Subcutaneous adipose tissue (tissue), 3 donors: ENCODE results near the genes SPAG4 and MYL9.

DNA sequence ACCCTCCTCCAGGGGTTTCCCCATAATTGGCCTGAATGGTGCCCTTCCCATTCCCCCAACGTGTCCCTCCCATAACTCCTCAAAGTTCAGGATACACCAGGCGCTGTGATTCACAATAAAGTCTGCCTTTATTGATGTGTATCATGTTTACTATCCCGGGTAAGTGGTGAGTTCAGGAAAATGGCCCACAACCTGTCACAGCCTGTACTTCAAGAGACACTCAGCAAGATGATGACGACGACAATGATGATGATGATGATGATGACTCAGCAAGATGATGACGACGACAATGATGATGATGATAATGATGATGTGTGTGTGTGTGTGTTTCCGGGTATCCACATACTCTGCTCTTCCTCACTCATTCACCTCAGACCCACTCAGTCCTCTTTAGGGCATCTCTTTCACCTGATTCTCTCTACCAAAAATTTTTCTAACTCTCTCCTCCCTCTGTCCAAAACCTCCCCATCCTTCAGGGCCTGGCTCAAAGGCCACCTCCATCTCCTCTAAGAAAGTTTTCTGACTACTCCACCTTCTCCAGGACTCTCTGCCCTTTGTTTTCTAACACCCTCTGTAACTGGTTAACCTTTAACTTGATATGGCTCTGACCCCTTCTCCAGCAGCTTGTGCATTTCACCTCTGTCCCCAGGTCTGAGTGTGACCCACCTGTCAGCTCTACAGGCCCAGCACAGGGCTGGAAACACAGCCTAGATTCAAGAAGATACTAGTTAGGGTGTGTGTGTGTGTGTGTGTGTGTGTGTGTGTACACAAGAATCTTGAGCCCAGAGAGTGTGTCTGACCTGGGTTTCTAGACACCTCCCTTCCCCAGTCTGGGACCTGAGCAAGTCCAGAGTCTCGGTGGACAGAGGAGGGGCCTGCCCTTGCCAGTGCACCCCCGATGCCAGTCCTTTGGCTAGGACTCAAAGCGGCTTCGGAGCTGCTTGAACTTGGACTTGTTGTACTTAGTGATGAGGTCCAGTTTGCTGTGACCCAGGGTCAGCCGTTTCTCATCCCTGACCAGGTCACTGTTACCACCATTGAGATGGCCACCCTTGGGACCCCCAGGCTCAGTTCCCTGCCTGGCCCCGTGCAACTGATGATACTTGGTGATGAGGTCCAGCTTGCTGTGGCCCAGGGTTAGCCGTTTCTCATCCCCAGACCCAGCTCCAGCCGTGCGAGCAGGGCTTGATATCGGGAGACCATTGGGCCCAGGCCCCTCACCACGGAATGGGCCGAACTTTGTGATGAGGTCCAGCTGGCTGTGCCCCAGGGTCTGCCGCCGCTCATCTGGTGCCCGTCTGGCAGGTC lies 1.5 kb upstream of the EIF6 start:
- PRO-cap = no peak
- RAMPAGE, long total RNA, 3 experiments = no peak in any of the 3 experiments

- PRO-cap = no peak
- RAMPAGE, long total RNA, 3 experiments = no peak in any of the 3 experiments
Observed at GRCh38 chr20:35497688-35498413, 31.6 kb downstream of the C20orf173 start.

GRCh38 chr20:35555937-35556526 lies 14.2 kb downstream of the ERGIC3 start:
- PRO-cap = no peak
- RAMPAGE, long total RNA, 3 experiments = no peak in any of the 3 experiments

GRCh38 chr20:35615472-35616348 lies at the start of gene SPAG4:
Gene SPAG4 (plus strand): TSS chr20:35615829.
- PRO-cap = unidirectional peak, plus-strand start at chr20:35615840; unidirectional peak, plus-strand start at chr20:35615979; unidirectional peak, minus-strand start at chr20:35616200; bidirectional peak, plus-strand start at chr20:35616575, minus-strand start at chr20:35616269
- RAMPAGE, long total RNA, 3 experiments = no peak in any of the 3 experiments

DNA sequence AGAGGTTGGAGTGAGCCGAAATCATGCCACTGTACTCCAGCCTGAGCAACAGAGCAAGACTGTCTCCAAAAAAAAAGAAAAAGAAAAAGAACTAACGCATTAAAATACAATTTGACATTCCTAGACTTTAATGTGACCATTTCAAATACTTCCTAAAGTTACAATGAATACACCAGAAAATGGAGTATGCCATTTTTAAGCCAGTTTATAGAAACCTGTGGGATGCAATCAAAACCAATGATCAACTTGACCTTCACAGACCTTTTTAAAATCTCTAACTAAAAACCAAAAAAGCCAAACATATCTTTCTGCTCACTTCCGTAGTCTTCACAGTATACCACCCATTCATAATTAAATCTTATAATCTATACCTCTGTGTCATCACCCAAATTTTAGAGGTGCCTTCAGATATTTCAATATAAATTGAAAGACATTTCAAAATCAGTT lies 8.5 kb downstream of the RBM39 start:
- PRO-cap = no peak
- RAMPAGE, long total RNA, 3 experiments = no peak in any of the 3 experiments

DNA sequence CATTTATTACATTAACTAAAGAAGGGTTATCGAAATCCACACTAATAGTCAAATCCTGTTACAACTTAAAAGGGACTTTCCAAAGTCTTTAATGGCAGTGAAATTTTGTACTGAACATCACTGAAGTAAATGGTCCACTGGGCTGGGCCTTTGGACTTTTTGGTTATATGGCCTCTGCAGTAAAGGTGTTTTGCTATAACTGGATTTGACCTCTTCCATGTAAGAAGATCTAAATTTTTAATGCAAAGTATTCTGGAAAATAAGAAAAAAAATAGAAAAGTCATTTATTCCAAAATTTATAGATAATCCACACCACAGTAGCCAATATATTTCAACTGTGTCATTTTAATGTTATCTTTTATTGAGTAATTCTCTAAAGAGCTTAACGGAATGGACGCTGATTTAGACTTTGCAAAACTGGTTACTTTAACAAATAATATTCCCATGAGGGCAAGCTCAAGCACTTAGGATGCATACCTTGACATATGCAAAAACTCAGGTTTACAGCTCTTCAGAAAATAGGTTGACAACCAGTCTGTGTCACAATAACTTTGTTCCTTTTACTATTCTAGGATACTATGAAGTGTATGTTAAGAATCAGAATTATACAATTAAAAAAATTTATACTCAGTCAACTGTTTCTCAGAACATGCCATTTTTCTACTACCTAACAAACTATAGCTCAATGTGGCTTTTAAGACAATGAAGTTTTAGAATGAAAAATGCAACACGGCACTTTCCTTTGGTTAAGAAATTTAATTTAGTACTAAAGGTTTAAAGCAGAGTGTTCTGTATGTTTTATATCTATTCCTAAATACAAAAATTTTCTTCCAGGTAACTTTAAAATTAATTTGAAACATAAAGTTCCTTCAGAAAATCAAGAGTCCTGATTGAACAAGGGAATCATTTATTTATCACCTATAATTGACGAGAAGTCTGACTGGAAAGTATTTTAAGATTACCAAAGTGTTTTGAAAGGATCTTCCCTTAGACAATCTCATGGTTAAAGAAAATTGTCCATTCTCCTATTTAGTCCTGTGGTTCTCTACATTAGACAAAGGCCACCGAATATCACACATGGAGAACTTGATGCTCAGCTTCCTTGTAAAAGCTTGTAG lies 6.9 kb downstream of the RBM39 start:
- PRO-cap = no peak
- RAMPAGE, long total RNA, 3 experiments = no peak in any of the 3 experiments

DNA sequence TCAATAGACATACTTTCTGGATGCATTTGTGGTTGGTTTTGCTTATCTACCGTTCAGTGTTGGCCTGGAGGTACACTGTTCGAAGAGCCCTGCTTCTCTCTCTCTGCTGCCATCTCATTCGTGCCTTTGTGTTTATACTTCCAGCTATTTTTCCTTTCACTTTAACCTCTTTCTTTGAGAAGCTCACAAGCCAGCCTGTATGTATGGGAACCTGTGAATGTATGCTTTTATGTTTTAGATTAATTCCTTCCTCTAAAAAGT lies 83.1 kb downstream of the SCAND1 start:
- PRO-cap = no peak
- RAMPAGE, long total RNA, 3 experiments = no peak in any of the 3 experiments

DNA sequence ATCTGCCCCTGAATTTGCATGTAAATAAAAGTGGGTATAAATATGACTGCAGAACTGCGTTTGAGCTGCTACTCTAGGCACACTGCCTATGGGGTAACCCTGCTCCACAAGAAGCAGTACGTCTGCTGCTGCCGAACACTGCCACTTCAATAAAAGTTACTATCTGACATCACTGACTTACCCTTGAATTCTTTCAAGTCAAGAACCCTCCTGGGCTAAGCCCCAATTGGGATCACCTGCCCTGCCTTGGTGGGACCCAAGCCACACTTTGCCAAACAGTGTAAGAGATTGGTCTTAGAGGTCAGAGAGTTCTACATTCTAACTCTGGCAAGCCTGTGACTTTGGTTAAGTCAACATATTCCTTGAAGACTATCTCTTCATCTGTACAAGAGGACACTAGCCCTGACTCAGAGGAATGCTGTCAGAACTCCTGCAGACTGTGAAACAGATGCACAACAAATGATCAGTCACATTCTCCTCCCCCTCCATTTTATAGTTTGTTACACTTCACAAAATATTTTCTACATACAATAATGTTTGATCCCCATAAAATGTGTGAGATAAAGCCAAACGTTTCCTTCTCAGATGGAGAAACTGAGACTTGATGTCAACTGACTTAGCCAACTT lies 91.8 kb upstream of the EPB41L1 start:
- PRO-cap = no peak
- RAMPAGE, long total RNA, 3 experiments = no peak in any of the 3 experiments

GRCh38 chr20:36122284-36122859 lies 32.2 kb upstream of the EPB41L1 start:
- PRO-cap = no peak
- RAMPAGE, long total RNA, 3 experiments = no peak in any of the 3 experiments

DNA sequence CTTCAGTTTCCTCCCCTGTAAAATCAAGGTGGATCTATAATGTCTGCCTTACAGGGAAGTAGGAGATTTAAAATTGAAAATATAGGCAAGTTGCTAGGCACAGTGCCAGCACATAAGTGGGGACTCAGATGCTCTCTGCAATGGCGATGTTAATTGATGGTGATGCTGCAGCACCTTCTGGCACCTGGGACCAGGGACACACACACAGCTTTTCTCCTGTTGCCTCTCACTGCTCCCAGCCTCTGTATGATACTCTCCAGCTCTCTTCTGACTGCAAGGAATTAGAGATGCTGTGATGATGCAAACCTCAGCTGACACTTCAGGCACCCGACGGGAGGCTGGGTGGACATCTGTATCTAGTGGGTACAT lies 7.0 kb upstream of the EPB41L1 start:
- PRO-cap = bidirectional peak, plus-strand start outside the sequence, minus-strand start at position 248 of the sequence
- RAMPAGE, long total RNA, 3 experiments = no peak in any of the 3 experiments

- PRO-cap = no peak
- RAMPAGE, long total RNA, 3 experiments = no peak in any of the 3 experiments
Observed at GRCh38 chr20:36149437-36149993, 5.0 kb upstream of the EPB41L1 start.

DNA sequence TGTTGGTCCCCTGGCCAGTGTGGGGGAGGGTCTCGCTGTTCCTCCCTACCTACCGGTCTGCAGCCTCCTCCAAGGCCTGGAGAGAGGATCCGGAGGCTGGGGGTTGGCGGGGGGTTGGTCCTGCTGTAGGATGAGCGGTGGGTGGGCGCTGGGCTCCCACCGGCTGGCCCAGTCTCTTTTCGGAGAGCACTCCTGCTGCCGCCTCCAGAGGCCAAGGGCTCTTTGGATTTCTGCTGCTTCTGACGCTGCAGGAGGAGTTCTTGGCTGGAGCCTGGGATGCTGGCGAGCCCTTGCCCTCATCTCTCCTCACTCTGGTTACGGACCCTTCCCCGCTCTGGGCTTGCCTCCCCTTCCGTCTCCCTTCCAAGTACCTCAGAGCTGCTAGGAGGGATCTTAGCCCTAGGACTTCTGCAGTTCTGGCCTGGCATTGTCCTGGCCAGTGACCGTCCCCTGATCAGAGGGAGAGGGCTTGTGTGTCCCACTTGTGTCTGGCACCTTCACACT lies 522 bp downstream of the EPB41L1 start:
- PRO-cap = no peak
- RAMPAGE, long total RNA, 3 experiments = no peak in any of the 3 experiments

DNA sequence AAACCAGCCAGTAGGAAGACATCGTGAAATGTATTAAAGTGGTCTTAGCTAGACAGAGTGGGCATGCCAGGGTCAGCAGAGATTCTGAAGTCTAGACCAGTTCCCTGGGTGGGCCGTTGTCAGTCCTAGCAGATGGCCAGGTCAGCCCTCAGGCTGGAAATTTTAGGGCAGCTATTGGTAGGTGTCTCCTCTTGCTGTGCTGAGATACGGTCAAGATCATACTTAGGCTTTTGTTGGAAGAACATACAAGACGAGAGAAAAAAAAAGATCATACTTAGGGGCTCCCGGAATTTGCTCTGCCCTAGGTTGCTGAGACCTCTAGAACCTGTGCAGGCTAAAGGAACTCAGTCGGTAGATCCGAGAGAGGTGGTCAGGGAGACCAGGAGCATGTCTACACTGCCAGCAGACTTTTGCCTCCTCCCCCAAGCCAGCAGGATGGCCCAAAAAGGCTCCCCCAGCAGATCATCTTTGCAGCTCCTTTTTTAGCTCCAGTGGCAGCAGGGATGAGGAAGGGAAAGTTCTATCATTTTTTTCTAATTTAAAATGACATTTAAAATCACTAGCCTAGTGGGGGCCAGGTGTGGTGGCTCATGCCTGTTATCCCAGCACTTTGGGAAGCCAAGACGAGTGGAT lies 69.6 kb upstream of the MYL9 start:
- PRO-cap = unidirectional peak, plus-strand start at position 491 of the sequence
- RAMPAGE, long total RNA, 3 experiments = no peak in any of the 3 experiments

- PRO-cap = no peak
- RAMPAGE, long total RNA, 3 experiments = no peak in any of the 3 experiments
Observed at GRCh38 chr20:36484236-36485077, 56.9 kb upstream of the MYL9 start.

DNA sequence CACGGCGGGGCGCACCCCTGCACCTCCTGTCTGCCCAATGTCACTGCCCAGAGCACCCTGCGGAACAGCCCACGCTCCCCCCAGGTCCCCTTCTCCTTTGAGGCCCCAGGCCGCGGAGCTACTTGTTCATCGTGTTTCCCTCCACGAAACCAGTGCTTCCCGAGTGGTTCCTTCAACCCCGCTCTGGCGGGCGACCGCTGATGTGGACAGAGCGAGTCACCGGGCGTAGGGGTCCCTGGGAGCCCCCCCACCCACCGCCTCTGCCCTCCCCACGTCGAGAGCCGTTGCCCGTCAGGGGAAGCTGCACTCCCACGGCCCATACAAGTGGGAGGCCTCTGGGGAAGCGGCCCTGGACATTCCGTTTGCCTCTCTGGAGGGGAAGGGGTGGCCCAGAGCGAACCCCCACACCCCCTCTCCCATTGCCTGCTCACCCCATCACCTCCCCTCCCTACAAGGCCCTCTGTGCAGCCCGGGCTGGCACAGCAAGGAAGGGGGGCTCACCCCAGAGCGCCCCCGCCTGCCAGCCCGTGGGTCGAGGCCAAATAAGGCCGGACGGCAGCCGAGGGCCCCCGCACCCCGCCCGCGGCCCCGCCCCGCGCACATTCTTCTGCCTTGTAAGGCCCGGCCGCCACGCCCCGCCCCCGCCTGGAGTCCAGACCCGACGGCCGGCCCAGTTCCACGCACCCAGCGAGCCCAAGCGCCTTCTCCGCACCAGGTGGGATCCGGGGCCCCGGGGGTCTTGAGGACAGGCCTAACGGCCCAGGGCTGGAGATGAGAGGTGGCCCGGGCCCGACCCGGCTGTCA lies at the start of gene MYL9:
Gene MYL9 (plus strand): TSS at position 673 of the 804 bp plus-strand sequence.
- PRO-cap = bidirectional peak, plus-strand start at position 175 of the sequence, minus-strand start at position 204 of the sequence; bidirectional peak, plus-strand start at position 673 of the sequence, minus-strand start at position 534 of the sequence
- RAMPAGE, long total RNA, 3 experiments = start-site peak on the plus strand in 3 of 3 experiments, centred at positions 667 to 672 of the sequence, 840 to 1,697 reads per replicate

- PRO-cap = bidirectional peak, plus-strand start at chr20:36543351, minus-strand start at chr20:36543205
- RAMPAGE, long total RNA, 3 experiments = no peak in any of the 3 experiments
Observed at GRCh38 chr20:36543105-36543540, 1.8 kb downstream of the MYL9 start.

DNA sequence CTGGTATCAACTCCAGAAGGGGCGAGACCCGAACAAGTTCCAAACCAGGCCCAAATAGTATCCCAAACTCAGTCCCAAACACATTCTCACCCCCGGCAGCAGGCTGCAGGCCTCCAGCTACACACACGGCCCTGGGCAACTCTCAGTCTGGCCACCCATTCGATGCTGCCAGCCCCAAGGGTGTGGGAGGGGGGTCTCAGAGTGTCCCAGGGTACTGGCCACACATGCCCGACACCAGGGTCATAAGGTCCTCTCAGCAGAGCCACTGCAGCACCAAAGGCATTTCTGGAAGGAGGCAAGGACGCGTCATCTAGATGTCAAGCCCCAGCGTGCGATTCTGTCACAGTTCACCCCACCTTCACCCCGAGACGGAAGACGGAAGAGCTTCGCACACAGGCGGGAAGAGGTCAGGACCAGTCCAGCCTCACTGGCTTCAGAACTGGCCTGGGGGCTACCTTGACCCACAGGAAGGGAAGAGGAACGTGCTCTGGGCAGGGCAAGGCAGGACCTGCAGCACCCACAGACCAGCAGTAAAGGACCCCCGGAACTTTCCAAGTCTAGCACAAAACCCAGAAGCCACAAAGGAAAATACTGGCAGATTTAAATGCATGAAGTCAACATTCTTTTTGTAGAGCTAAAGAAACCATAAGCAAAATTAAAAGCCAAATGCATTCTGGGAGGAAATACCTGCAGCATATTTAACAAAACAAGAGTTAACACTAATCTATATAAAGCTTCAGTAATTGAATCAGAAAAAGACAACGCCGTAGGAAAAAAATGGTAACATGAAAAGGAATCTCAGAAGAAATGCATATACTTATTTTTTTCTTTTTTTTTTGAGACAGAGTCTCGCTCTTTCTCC lies 9.7 kb downstream of the MYL9 start:
- PRO-cap = no peak
- RAMPAGE, long total RNA, 3 experiments = no peak in any of the 3 experiments

DNA sequence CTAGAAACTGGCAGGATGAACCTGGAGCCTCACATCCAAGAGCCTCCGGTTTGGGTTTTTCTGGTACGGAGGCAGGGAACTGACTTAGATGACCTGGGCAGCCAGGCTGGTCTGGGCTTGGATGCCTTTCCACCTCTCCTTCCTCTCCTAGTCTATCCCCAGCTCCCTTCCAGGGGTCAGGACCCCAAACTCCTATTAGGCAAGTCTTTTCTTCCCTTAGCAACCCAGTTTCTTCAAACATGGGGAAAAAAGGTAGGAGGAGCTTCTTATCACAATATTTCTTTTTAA lies 2.8 kb upstream of the TGIF2 start:
- PRO-cap = no peak
- RAMPAGE, long total RNA, 3 experiments = no peak in any of the 3 experiments

DNA sequence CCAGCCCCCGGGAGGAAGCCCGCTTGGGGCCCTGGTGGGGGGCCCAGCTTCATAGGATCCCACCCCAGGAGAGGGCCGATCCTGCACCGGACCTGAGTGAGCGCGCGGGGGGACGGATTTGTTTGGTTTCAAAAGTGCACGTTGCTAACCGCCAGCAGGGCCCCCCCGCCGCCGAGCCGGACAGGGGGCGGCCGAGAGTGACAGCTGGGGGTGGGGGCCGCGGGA lies 476 bp downstream of the TGIF2 start:
- PRO-cap = no peak
- RAMPAGE, long total RNA, 3 experiments = no peak in any of the 3 experiments

DNA sequence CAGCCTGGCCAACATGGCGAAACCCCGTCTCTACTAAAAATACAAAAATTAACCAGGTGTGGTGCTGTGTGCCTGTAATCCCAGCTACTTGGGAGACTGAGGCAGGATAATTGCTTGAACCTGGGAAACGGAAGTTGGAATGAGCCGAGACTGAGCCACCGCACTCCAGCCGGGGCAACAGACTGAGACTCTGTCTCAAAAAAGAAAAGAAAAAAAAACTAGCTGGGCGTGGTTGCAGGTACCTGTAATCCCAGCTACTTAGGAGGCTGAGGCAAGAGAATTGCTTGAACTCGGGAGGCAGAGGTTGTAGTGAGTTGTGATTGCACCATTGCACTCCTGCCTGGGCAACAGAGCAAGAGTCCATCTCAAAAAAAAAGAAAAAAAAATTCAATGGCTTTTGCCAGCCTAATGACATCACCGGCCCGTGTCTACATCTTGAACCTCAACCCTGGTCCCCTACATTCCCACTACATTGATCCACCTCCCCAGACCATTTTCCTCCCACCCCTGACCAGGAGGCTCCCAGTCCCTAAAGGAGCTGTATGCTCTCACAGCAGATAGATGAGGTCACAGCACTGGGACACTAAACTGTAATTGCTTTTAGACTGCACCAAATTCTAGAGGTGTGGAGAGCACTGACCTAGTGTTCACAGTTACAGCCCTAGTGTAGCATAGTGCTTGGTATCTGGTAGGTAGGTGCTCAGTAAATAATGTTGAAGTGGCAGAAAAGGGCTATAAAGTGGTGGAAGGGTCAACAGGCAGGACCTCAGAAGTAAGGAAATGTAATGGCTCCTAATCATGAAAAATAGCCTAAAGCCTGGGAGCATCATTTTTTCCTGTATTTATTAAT lies 10.5 kb downstream of the TGIF2 start:
- PRO-cap = no peak
- RAMPAGE, long total RNA, 3 experiments = no peak in any of the 3 experiments